Measurements from ENCODE around the genes BTK, BEX5, GPRASP3, BEX2 and TMSB15B.

GRCh38 chrX:101385894-101386529 lies at the start of gene BTK:
Gene BTK (minus strand): TSS chrX:101386191.
- PRO-cap, result no peak
- RAMPAGE, long total RNA, 5 experiments, result start-site peak on the minus strand in 5 of 5 experiments, at chrX:101386173-101386206 at its widest, 6 to 41 reads per replicate
- RRBS, result no CpG with 5 or more reads among the region's 5 CpGs

GRCh38 chrX:101624894-101625240 lies 1.9 kb downstream of the ARMCX3 start:
- PRO-cap, result no peak
- RAMPAGE, long total RNA, 5 experiments, result start-site peak on the plus strand in 1 of 5 experiments, at chrX:101624962-101625028 at its widest, 12 reads per replicate
- RRBS, result no CpG with 5 or more reads among the region's 6 CpGs

GRCh38 chrX:101638961-101640207 lies 16.4 kb downstream of the ARMCX3 start:
- PRO-cap, result no peak
- RAMPAGE, long total RNA, 5 experiments, result no peak in any of the 5 experiments
- RRBS, result no CpG with 5 or more reads among the region's 3 CpGs

DNA sequence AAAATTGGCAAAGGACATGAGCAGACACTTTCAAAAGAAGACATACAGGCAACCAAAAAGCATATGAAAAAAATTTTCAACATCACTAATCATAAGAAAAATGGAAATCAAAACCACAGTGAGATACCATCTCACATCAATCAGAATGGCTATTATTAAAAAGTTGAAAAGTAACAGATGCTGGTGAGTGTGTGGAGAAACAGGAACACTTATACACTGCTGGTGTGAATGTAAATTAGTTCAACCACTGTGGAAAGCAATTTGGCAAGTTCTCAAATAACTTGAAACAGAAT lies 4.5 kb upstream of the TCEAL2 start:
- PRO-cap, result no peak
- RAMPAGE, long total RNA, 5 experiments, result no peak in any of the 5 experiments

GRCh38 chrX:102155162-102155709 lies 541 bp downstream of the BEX5 start:
- PRO-cap, result unidirectional peak, plus-strand start at chrX:102155287
- RAMPAGE, long total RNA, 5 experiments, result no peak in any of the 5 experiments
- RRBS, result 32% methylated on average over 4 of the region's 22 CpGs

GRCh38 chrX:102155710-102156501 lies at the start of gene BEX5:
Gene BEX5 (minus strand): TSS chrX:102155977.
- PRO-cap, result unidirectional peak, minus-strand start at chrX:102155963
- RAMPAGE, long total RNA, 5 experiments, result start-site peak on the minus strand in 5 of 5 experiments, at chrX:102155923-102155982 at its widest, 18 to 1,352 reads per replicate
- RRBS, result no CpG with 5 or more reads among the region's 27 CpGs

- PRO-cap, result bidirectional peak, plus-strand start at chrX:102659989, minus-strand start at chrX:102659862
- RAMPAGE, long total RNA, 5 experiments, result no peak in any of the 5 experiments
- RRBS, result 12% methylated on average over 4 of the region's 16 CpGs
Observed at GRCh38 chrX:102659637-102660082, 8.4 kb downstream of the GPRASP1 start.

- PRO-cap, result bidirectional peak, plus-strand start at chrX:102712857, minus-strand start at chrX:102712827
- RAMPAGE, long total RNA, 5 experiments, result start-site peak on the plus strand in 2 of 5 experiments, at chrX:102712845-102712956 at its widest, 16 to 25 reads per replicate
- RRBS, result 36% methylated on average over 16 of the region's 58 CpGs
Observed at GRCh38 chrX:102712599-102713387, 545 bp downstream of the GPRASP2 start.

DNA sequence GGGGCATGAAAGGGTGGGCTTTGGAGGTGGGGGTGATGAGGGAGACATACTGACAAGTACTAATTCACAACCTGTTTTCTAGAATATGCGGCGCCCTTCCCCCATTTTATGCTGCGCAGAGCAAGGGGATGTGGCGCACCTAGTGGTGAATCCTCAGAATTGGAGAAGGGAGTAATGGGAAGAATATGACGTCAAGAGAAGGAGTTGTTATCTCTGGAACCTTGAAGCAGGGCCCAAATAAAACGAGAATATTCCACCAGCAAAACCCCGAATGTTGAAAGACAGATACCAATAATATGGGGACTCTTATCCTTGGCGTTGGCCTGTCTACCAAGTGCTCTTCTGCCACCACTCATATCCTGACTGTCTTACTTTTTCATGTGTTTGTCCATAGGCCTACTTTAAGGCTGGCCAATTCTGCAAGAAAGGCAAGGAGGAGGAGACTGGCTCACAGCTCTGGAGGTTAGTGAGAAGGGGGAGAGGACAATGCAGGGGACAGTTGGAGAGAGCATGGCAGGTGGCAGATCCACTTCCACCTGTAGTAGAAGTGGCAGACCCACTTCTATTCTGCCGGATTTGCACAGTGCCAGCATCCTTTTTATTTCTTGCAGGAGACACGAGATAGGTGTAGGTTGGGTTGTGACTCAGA lies 1.3 kb downstream of the GPRASP2 start:
- PRO-cap, result unidirectional peak, minus-strand start at position 80 of the sequence
- RAMPAGE, long total RNA, 5 experiments, result no peak in any of the 5 experiments
- RRBS, result no CpG with 5 or more reads among the region's 10 CpGs

DNA sequence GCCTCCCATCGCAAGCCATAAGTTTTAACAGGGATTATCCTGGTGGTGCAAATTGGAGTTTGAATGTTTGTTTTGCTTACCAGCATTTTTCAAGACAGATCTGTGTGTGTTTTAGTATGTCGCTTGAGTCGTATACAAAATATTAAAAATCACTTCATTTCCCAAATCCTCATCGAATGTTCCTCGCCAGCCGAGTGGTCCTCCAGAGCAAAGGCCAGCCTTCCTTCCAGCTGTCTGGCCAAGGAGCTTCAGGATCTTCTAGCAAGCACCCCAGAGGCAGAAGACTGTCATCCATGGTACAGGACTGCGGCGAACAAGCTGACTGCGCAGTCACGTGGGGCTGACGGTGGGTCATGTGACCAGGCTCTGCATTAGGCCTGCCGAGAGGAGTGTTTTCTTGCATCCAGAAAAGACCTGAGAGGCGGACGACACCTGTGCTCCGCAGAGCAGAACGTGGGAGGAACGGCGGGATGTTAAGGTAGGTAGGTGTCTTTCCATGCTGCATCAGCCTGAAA lies at the start of gene GPRASP3:
Gene GPRASP3, plus strand, starts transcription at position 400 of the 515 bp plus-strand sequence.
- PRO-cap, result bidirectional peak, plus-strand start at position 406 of the sequence, minus-strand start at position 286 of the sequence
- RAMPAGE, long total RNA, 5 experiments, result start-site peak on the plus strand in 5 of 5 experiments, centred at positions 296 to 388 of the sequence, 15 to 68 reads per replicate
- RRBS, result no CpG with 5 or more reads among the region's 18 CpGs

DNA sequence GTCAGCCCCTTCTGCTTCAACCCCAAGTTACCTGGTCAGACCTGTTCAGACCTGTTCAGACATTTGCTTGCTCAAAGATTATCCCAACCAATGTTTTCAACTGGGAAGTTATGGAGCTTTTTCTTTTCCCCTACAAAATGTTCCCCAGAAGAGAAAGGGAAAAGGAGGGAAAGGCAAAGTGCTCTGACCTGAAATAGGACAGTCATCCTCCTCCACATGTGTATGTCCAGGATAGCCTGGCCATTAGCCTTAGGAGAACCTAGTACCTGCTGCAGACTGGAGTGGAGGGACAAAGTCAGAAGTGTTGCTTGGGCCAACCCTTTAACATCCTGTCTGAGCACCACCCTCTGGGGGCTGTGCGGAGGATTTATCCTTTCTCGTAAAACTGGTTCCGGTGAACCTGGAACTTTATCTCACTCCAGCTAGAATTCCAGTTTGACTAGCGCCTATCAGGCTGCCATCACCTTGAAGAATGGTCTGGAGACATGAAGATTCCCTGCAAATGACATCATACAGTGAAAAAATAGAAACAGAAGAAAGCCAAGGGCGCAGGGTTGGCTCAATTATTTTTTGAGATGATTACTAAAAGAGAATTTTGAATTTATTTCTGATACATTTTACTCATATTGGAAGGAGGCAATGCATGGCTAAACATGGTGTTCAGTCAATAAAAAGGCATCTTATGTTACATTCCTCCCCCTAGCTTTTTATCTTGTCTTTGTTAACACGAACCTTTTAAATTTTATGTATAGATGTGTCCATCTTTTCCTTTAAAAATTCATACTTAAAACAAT lies 4.0 kb downstream of the TCEAL8 start:
- PRO-cap, result no peak
- RAMPAGE, long total RNA, 5 experiments, result no peak in any of the 5 experiments
- RRBS, result no CpG with 5 or more reads among the region's 6 CpGs

DNA sequence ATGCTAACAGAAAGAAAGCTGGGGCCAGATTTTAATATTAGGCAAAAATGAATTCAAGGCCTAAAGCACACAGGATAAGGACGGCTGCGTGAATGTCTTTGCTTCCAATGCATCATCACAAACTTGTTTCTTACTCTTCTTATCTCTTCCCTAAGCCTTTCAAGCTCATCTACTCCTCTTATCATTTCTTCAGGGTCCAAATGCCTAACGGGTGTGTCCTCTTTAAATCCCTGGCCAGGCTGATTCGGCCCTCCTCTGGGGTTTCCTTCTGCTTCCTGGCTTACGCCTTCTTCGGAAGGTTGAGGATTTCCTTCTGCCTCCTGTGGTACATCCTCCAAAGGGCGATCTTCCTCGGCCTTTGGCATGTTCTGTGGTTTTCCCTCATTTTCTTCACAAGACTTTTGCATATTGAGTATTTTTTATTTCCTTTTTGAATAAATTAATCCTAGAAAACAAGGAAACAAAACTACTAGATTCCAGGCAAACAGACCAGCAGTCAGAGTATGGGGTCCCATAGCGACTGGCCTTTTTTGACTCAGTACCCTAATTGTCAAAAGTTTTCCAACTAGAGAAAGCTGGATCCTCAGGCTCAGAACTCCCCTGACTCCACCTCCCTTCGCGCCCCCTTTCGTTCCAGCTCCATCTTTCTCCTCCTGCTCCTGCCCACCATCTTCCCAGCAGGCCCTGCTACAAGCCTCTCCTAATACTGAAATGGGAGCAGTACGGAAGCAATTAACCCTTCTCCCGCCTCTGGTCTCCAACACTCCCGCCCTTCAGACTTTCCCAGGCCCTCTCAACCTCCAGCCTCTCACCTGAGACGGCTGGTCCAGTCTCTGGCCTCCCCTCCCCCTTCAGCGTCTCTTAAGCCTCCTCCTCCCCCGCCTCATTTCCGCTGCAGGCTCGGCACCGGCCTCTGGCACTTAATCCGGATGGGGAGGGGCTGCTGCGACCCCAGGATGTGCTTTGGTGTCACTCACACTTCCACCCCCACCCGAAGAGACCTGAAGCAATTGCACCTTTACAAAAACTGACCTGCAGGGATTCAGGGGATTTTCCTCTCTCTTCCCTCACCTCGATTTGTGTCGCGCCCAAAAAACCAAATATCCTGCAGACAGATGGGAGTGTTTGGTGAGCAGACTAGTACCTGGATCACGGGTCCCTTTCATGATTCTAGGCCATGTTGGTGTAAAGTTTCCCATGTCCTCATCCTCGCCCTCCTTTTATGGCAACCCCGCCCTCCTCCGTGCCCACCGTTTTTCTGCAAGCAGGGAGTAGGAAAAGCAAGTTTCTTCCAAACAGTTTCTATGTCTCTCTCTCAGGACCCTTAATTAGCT lies 915 bp downstream of the TCEAL8 start:
- PRO-cap, result no peak
- RAMPAGE, long total RNA, 5 experiments, result start-site peak on the minus strand in 1 of 5 experiments, centred at position 1,123 of the sequence, 28 reads per replicate
- RRBS, result no CpG with 5 or more reads among the region's 32 CpGs

GRCh38 chrX:103310686-103311419 lies at the start of gene BEX2:
Gene BEX2 (minus strand): TSS chrX:103310990.
- PRO-cap, result unidirectional peak, minus-strand start at chrX:103310983
- RAMPAGE, long total RNA, 5 experiments, result start-site peak on the minus strand in 4 of 5 experiments, at chrX:103310934-103311011 at its widest, 6 to 1,113 reads per replicate
- RRBS, result 31% methylated on average over 13 of the region's 44 CpGs

GRCh38 chrX:103502874-103503417 lies 16.3 kb downstream of the RAB40A start:
- PRO-cap, result no peak
- RAMPAGE, long total RNA, 5 experiments, result no peak in any of the 5 experiments
- RRBS, result no CpG with 5 or more reads among the region's 3 CpGs

DNA sequence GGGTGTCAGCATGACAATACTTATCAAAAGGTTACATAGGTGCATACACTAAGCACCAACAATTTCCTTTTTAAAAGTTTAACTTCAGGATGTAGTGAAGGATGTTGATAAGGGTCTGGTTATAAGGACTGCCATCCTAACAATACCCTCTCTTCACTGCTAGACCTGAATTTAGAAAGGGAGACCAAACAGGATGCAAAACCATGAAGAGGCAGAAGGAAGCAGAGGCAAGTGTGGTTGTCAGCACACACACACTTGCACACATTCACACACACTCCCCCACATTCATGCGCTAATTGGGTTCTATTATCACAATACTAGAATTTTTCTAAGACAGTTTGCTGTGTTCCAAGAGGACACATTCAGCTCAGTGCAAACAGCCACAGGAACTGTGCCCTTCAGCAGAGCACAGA lies 13.1 kb upstream of the RAB40A start:
- PRO-cap, result no peak
- RAMPAGE, long total RNA, 5 experiments, result no peak in any of the 5 experiments
- RRBS, result no CpG with 5 or more reads among the region's 1 CpG

DNA sequence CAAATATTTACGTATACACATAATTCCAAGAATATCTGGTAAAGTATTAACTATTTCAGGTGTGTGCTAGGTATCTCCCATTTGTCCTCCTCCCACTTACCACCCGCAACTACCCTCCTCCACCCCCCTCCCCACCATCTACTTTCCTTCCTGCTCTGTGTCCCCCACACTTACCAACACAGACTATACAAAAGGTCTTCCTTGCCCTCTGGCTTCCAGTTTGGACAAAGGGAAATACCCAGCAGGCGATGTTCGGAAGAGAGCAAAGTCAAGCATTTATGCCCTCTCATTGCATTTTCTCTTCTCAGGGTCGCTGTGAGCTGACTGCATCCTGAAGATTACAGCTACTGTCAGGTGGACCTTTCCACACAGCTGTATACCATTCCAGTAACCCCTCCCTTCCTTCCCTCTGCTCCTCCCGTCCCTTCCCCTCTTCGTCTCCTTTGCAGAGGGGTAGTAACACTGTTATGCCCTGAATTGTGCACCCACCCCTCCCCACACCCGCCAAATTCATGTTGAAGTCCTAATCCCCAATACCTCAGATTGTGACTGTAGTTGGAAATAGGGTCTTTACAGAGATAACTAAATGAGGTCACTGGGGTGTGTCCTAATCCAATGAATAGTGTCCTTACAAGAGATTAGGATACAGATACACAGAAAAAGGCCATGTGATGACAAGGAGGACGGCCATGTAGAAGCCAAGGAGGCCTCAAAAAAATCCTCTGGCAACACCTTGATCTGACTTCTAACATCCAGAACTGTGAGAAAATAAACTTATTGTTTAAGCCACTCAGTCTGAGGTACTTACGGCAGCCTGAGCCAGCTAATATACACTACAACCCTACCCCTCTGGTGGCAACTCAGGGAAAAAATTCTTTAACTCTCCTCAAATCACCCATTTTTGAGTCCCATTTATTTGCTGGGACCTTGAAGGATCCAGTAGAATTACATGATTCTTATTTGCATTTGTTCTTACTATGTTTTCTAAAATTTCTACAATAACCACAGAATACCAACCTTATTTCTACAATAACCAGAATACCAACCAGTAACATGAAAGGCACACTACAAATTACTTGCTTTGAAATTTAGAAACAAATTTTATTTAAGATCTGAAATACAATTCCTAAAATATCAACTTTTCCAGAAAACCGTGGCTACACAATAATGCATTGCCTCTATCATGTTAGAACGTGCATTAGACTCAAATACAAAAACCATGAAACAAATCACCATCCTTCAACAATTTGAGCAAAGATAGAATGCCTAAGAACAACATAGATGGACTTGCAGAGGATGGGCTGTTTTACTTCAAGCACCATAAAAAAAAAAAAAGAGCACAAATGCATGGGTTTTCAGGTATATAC lies 11.6 kb downstream of the MORF4L2 start:
- PRO-cap, result no peak
- RAMPAGE, long total RNA, 5 experiments, result no peak in any of the 5 experiments
- RRBS, result no CpG with 5 or more reads among the region's 12 CpGs

- PRO-cap, result bidirectional peak, plus-strand start at chrX:103687517, minus-strand start at chrX:103687485
- RAMPAGE, long total RNA, 5 experiments, result start-site peak on the plus strand in 1 of 5 experiments, at chrX:103687261-103687304 at its widest, 25 reads per replicate
- RRBS, result no CpG with 5 or more reads among the region's 39 CpGs
Observed at GRCh38 chrX:103687129-103687655, 693 bp upstream of the MORF4L2 start.

DNA sequence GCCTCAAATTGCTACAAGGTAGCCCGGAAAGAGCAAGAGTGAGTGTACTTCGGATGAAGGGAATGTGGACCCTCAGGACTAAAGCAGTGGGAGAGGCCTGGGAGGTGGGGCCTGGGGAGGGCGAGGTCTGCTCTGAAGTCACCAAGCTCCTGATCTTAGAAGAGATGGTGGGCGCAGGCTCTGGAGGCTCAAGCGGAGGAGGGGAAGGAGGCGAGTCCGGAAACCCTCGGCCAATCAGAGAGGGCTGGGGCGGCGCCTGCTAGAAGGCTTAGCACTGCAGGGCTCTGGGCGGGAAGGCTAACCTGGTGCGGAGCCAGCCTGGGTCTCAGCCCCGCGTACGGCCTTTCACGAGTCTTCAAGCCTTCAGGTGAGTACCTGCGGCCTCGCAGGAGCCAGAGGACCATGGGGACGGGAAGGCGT lies at the start of gene TMSB15B:
Gene TMSB15B, plus strand, starts transcription at position 271 of the 420 bp plus-strand sequence.
- PRO-cap, result no peak
- RAMPAGE, long total RNA, 5 experiments, result start-site peak on the plus strand in 1 of 5 experiments, centred at position 306 of the sequence, 7 reads per replicate
- RRBS, result no CpG with 5 or more reads among the region's 20 CpGs

GRCh38 chrX:104497298-104497552 lies 68.8 kb upstream of the IL1RAPL2 start:
- PRO-cap, result no peak
- RAMPAGE, long total RNA, 5 experiments, result no peak in any of the 5 experiments
- RRBS, result no CpG with 5 or more reads among the region's 1 CpG

GRCh38 chrX:104566623-104567535 lies 880 bp downstream of the IL1RAPL2 start:
- PRO-cap, result no peak
- RAMPAGE, long total RNA, 5 experiments, result no peak in any of the 5 experiments
- RRBS, result no CpG with 5 or more reads among the region's 52 CpGs